Heart (tissue), 3 donors: ENCODE measurements around a stretch of chr7.

GRCh38 chr7:44880958-44881634 is 4.2 kb downstream of the PURB start:
- RAMPAGE, long total RNA, 2 experiments: no peak in any of the 2 experiments

- RAMPAGE, long total RNA, 2 experiments: no peak in any of the 2 experiments
Measured at GRCh38 chr7:44884246-44885326, 744 bp downstream of the PURB start.

- RAMPAGE, long total RNA, 2 experiments: no peak in any of the 2 experiments
Measured at GRCh38 chr7:44956796-44957123, 22.1 kb downstream of the MYO1G start.

DNA sequence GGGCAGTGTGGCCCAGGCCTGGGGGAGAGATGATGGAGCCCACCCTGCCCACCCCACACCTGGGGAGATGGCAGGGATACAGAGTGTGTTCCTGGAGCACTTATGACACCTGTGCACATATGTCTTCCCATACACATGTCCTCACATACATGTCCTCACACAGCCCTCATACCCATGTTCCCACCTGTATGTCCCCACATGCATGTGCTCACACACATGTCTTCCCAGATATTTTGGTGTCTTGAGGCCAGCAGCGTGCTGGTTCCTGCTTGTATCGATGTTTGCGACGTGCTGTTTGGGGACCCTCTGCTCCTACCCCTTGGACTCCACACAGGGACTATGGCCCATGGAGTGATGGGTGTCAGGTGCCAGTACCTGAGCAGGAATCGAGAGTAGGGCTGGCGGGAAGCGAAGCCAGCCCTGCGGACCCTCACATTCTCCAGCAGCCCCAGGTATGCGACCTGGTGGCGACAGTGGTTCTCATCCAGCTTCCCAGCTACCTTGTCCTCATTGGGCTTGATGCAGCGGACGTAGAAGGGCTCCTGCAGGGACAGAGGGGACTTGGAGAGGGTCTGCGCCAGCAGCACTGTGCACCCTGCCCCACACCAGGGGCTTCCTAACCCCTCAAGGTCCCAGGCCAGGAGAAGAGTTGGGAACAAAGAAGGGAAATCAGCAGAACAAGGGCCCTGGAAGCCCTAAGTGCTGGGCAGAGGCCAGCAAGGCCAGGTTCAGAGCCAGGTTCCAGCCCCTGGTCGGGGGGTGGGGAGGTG is 12.3 kb downstream of the MYO1G start:
- RAMPAGE, long total RNA, 2 experiments: no peak in any of the 2 experiments

- RAMPAGE, long total RNA, 2 experiments: no peak in any of the 2 experiments
Measured at GRCh38 chr7:44969456-44970457, 9.1 kb downstream of the MYO1G start.

DNA sequence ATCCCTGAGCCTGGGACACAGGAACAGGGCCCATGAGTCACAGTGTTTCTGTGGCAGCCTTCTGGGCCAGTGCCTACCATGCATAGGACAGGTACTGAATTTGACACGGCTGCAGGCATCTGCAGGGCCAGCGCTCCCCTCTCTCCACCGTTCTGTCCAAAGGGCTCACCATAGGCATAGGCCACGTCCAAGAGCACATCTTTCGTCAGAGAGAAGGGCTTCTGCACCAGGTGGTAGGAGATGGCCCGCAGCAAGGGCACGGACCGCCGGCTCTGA is 7.2 kb downstream of the TBRG4 start:
- RAMPAGE, long total RNA, 2 experiments: no peak in any of the 2 experiments

DNA sequence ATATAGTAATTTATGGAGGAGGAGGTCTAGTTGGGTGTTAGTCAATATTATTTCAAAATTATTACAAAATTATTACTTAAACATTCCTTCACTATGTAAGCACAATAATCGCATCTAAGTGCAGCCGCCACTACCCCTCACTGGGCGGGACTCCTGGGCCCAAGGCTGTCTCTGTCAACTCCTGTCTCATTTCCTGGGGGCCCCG is 82.5 kb downstream of the RAMP3 start:
- RAMPAGE, long total RNA, 2 experiments: no peak in any of the 2 experiments

DNA sequence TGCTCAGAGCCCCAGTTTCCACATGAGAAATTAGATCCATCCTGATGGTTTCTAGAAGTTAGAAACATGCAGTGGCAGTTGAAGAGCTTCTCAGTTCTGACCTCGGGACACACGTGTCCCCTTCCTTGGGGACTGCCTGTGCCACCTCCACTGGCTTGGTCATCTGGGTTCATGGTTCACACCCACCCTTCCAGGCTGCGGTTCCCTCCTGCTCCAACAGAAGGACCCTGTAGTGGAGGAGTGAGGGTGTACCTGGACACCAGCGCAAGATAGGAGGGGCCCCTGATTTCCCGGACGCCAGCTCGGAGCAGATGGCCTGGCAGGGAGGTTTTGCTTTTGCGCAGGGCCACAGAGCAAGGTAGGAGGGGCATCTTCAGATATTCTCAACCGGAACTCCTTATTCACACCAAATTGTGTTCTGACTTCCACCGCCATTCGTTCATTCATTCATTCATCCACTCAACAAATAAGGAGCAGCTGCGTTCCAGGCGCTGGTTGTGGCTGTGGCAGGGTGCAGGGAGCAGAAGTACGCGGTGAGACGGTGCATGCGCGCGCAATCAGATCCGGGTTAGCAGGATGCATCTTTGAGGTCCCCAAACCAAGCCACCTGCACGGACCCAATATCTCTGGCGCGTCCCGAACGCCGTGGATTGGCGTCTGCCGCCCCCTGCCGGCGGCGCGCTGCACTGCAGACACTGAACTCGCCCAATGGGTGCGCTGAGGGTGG is 102.1 kb downstream of the RAMP3 start:
- RAMPAGE, long total RNA, 2 experiments: no peak in any of the 2 experiments

DNA sequence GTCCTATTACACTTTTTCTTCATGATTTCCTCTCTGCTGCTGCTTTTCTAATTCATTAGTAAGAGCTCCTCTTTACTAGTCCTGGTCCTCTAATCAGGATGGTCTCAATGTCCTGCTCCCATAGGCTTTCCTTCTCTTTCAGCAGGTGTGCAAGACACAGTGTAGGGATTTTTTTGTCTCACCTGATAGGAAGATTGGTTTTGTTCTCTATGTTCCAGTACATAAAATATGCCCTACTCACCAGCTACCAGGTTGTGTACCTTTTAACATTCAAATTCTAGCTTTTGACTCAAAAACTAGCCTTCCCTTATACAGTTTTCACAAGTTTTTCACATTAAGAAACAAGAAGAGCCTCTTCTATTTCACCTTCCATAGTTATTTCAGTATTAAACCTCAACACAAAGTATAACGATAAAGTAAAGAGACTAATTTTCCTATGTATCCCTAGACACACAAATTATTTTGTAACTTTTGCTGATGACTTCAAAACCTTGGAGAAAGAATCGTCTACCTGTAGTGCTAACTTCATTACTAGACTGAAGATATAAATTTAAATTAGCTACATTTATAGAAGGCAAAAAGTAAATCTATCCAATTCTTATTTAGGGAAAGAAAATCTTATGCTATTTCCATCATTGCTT is 128.4 kb downstream of the CCDC201 start:
- RAMPAGE, long total RNA, 2 experiments: no peak in any of the 2 experiments

DNA sequence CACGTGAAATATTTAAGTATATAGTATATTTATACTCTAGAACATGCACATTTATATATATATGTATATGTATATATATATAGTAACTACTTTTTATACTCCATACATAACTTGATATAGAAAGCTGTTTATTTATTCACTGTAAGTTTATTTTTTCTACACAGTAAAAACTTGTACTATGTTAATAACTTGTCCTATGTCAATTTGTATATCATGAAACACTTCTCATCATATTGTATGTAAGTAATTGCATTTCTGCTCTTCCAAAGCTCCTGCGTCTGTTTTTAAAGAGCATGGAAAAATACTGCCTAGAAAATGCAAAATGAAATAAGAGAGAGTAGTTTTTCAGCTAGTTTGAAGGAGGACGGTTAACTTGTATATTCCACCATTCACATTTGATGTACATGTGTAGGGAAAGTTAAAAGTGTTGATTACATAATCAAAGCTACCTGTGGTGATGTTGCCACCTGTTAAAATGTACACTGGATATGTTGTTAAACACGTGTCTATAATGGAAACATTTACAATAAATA is 4.9 kb downstream of the IGFBP1 start:
- RAMPAGE, long total RNA, 2 experiments: no peak in any of the 2 experiments

- RAMPAGE, long total RNA, 2 experiments: no peak in any of the 2 experiments
Measured at GRCh38 chr7:45912462-45912844, 8.6 kb downstream of the IGFBP3 start.

GRCh38 chr7:45922163-45922667 is 1.1 kb upstream of the IGFBP3 start:
- RAMPAGE, long total RNA, 2 experiments: no peak in any of the 2 experiments

DNA sequence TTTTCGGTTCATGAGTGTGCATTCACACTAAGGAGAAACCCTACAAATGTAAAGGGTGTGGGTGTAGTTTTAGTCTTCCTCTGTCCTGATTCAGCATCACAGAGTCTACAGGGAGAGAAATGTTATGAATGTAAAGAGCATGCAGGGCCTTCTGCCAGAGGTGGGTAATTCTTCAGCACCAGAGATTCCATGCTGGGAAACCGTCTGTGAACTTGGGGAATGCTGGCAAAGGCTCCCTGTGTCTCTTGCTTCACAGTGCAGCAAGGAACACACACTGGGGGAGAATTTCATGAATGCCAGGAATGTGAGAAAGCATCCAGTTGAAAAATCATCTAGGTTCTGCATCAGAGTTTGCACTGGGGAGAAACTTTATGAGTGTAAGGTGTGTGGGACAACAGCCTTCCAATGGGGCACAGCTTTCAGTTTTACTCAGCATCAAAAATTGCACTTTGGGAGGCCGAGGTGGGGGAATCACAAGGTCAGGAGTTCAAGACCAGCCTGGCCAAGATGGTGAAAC is 224.3 kb upstream of the IGFBP3 start:
- RAMPAGE, long total RNA, 2 experiments: no peak in any of the 2 experiments

- RAMPAGE, long total RNA, 2 experiments: no peak in any of the 2 experiments
Measured at GRCh38 chr7:46461148-46461573, 540.1 kb upstream of the IGFBP3 start.

- RAMPAGE, long total RNA, 2 experiments: no peak in any of the 2 experiments
Measured at GRCh38 chr7:46650966-46652384, 730.4 kb upstream of the IGFBP3 start.

DNA sequence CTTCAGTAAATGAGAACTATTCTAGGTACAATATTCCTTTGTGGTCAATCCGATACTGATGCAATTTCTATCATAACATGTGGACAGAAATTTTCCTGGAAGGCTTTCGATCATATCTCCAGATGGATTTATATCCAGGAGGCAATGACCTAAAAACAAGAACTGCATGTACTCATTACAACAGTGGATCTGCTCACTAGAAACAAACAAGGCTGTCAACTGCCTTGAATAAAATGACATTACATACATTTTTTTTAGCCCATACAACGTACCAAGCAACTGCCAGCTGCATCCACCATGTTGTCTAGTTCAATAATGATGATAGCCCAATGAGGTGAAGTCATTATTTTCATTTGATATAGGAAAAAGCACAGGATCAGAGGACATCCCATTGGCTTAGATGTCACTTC is 345.0 kb downstream of the TNS3 start:
- RAMPAGE, long total RNA, 2 experiments: no peak in any of the 2 experiments

- RAMPAGE, long total RNA, 2 experiments: no peak in any of the 2 experiments
Measured at GRCh38 chr7:47283246-47283997, 298.5 kb downstream of the TNS3 start.

DNA sequence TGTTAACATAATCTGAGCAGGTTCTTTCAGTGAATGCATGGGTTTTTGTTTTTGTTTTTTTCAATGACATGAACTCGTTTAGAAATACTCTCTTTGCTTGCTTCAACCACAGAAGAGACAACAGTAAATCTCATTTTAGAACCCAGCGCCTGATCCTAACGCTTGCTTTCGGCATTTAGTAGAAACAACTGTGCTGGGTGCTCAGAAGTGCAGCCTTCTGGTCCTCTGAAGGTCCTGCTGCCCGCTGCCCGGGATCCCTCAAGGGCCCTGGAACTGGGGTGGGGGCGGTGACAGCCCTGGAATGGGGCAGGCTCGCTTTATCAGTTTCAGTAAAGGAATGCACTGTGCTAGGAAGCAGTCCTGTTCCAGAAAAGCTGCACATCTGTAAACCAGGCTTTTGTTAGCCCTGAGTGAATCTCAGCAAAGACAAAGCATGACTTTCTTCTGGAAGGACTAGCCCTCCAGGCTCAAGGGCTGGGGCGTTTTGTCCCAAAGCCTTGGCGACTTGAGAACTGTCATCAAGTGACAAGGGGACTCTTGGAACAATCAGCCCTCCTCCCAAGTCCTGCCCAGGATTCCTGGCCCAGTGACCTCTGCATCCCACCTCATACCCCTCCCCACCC is 254.6 kb downstream of the TNS3 start:
- RAMPAGE, long total RNA, 2 experiments: start-site peak on the plus strand in 1 of 2 experiments, centred at position 369 of the sequence, 13 reads per replicate

DNA sequence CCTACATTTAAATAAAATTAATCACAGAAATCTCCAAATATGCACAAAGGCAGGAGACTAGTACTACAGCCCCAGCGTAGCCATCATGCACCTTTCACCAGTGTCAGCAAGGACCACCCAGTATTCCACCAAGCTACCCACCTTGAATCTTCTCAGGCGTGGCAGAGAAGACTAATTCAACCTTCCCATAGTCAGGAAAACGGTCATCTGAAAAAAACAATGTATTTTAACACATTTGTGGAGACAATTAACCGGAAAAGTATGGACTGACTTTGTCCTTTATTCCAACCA is 181.7 kb downstream of the TNS3 start:
- RAMPAGE, long total RNA, 2 experiments: no peak in any of the 2 experiments

- RAMPAGE, long total RNA, 2 experiments: no peak in any of the 2 experiments
Measured at GRCh38 chr7:47464976-47465513, 116.9 kb downstream of the TNS3 start.